Osteoblast (primary cell): ENCODE results near the genes KRT76, IGFBP6 and PFDN5.

- CAGE, long polyA plus RNA = no peak
- RRBS = no CpG with 5 or more reads among the region's 11 CpGs
These were observed 3.9 kb upstream of the KRT85 start for GRCh38 chr12:52371177-52371589.

DNA sequence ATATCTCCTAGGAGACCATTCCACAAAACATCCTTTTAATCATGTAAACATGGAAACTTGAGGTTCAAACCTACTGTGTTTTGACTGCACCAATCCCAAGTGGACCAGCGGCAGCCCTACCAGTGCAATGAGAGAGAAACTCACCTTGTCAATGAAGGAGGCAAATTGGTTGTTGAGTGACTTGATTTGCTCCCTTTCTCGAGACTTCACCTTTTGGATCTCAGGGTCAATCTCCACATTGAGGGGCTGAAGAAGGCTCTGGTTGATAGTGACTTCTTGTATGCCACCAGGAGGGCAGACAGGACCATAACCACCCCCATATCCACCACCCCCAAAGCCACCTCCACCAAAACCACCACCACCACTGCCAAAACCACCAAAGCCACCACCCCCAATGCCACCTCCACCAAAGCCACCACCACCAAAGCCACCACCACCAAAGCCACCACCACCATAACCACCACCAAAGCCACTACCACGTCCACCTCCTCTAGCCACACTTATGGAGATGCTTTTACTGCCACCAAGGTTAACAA, 525 bp downstream of the KRT1 start:
- CAGE, long polyA plus RNA = no peak
- RRBS = no CpG with 5 or more reads among the region's 3 CpGs

- CAGE, long polyA plus RNA = no peak
- RRBS = no CpG with 5 or more reads among the region's 3 CpGs
These were observed at the start of gene KRT76 for GRCh38 chr12:52777237-52777707. KRT76 (minus strand) TSS chr12:52777345.

- CAGE, long polyA plus RNA = no peak
- RRBS = no CpG with 5 or more reads among the region's 1 CpG
These were observed 8.2 kb downstream of the KRT8 start for GRCh38 chr12:52896564-52897106.

DNA sequence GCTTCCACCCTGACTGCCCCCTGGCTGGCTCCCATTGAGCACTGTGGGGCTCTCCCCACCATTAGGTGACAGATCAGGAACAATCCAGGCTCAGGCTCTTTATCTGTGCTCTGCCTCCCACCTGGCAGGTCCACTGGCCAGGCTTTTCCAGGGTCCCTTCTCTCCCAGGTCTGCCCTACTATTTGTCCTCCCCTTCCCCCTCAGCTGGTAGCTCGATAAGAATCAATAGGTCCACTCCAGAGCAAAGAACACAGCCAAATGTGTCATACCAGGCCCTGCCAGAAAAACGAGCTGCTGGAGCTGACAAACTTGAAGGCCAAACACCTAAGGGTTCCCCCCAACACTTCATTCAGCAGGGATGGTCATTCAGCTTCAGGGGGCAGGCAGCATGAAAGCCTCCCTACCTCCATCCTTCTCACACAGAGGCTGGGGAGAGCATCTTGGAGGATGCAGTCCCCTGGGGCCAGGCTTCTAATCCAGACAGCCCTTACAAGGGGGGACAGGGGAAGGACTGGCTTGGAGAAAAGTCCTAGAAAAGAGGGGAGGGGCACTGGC, 2.0 kb upstream of the KRT18 start:
- CAGE, long polyA plus RNA = no peak
- RRBS = no CpG with 5 or more reads among the region's 2 CpGs

DNA sequence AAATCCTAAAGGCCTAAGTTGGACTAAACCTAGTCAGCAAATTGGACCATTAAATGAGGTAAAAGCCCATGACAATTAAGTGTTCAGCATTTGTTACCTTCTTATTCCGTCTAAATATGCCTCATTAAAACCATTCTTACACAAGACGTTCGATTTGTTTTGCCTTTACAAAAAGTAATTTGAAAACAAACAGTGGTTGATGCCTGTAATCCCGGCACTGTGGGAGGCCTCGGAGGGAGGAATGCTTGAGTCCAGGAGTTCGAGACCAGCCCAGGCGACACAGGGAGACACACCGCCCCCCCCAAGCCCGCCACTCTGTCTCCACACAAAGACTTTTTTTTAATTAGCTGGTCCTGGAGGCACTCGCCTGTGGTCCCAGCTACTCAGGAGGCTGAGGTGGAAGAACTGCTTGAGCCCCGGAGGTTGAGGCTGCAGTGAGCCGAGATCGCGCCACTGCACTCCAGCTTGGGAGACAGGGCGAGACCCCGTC, 1.0 kb upstream of the EIF4B start:
- CAGE, long polyA plus RNA = no peak
- RRBS = no CpG with 5 or more reads among the region's 16 CpGs

GRCh38 chr12:53018711-53019356, 12.6 kb downstream of the EIF4B start:
- CAGE, long polyA plus RNA = no peak
- RRBS = no CpG with 5 or more reads among the region's 22 CpGs

GRCh38 chr12:53043496-53043734, 6.5 kb upstream of the TNS2 start:
- CAGE, long polyA plus RNA = no peak
- RRBS = no CpG with 5 or more reads among the region's 7 CpGs

- CAGE, long polyA plus RNA = no peak
- RRBS = no CpG with 5 or more reads among the region's 8 CpGs
These were observed 2.6 kb downstream of the TNS2 start for GRCh38 chr12:53052265-53053036.

DNA sequence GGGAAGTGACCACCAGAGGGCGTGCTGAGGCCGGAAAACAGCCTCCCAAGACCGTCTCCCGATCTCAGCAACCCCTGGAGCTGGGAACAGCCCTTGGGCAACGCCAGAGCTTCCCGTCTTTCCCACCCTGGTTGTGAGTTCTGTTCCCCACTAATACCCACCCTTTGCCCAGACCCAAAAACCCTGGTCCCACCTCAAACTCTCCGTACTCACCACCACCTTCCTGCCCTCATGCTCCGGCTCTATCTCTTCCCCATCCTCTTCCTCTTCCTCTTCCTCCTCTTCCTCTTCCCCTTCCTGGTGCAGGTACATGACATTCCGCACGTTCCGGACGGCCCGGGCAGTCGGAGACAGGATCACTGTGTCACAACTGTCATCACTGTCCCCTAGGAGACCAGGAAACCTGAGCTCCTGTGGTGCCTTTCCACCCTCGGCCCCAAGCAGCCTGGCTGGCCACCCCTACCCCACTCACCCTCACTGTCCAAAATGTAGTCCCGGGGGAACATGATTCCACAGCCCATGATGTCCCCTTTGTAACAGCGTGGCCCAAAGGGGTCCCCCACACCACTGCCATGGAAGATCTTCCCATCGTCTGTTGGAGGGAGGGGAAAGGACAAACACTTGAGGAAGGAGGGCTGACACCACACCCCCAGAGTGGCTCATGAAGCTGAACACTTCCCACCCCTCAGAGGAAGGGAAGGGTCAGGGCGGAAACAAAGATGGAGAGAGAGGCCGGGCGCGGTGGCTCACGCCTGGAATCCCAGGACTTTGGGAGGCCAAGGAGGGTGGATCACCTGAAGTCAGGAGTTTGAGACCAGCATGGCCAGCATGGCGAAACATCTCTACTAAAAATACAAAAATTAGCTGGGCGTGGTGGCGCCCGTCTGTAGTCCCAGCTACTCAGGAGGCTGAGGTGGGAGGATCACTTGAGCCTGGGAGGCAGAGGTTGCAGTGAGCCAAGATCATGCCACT, 12.8 kb downstream of the SPRYD3 start:
- CAGE, long polyA plus RNA = no peak
- RRBS = 12% methylated on average over 3 of the region's 27 CpGs

DNA sequence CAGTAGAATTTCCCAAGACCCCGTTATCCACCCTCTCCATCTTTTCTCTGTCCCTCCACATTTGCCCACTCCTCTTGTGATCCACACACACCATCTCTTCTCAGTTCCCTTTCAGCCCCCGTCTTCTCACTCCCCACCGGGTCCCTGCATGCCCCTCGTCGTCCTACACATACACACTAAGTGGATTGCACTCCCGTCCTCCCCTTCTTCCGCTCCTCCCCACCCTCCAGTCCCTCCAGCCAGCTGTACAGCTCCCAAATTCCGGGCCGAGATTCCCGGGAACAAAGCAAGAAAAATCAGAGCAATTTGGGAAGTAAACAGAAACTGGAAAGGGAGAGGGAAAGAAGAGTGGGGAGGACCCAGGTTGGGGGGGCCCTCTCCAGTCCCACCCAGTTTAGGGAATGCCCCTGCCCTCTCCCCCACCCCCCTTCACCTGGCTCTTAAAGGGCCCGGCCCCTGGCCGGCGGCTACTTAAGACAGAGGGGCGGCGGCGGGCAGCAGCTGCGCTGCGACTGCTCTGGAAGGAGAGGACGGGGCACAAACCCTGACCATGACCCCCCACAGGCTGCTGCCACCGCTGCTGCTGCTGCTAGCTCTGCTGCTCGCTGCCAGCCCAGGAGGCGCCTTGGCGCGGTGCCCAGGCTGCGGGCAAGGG, at the start of gene IGFBP6:
TSS of gene IGFBP6 (plus strand) at position 500 of the 655 bp plus-strand sequence.
- CAGE, long polyA plus RNA = start-site peak on the plus strand centred at position 380 of the sequence, 249 bp wide, 10,504 and 8,759 reads in 2 replicates
- RRBS = 0% methylated on average over 1 of the region's 25 CpGs

- CAGE, long polyA plus RNA = no peak
- RRBS = no CpG with 5 or more reads among the region's 6 CpGs
These were observed 1.8 kb downstream of the IGFBP6 start for GRCh38 chr12:53099185-53099706.

GRCh38 chr12:53181177-53182155, 741 bp upstream of the CSAD start:
- CAGE, long polyA plus RNA = no peak
- RRBS = no CpG with 5 or more reads among the region's 28 CpGs

GRCh38 chr12:53235918-53236352, 3.9 kb upstream of the RARG start:
- CAGE, long polyA plus RNA = no peak
- RRBS = no CpG with 5 or more reads among the region's 6 CpGs

- CAGE, long polyA plus RNA = start-site peak on the plus strand at chr12:53295522-53295564, 1,091 and 1,406 reads in 2 replicates
- RRBS = 3% methylated on average over 4 of the region's 28 CpGs
These were observed at the start of gene PFDN5 for GRCh38 chr12:53295157-53295703. PFDN5 (plus strand) TSS chr12:53295542.

- CAGE, long polyA plus RNA = start-site peak on the plus strand at chr12:53380790-53380871, 160 and 124 reads in 2 replicates
- RRBS = 2% methylated on average over 19 of the region's 34 CpGs
These were observed 555 bp downstream of the SP1 start for GRCh38 chr12:53380519-53380943.

DNA sequence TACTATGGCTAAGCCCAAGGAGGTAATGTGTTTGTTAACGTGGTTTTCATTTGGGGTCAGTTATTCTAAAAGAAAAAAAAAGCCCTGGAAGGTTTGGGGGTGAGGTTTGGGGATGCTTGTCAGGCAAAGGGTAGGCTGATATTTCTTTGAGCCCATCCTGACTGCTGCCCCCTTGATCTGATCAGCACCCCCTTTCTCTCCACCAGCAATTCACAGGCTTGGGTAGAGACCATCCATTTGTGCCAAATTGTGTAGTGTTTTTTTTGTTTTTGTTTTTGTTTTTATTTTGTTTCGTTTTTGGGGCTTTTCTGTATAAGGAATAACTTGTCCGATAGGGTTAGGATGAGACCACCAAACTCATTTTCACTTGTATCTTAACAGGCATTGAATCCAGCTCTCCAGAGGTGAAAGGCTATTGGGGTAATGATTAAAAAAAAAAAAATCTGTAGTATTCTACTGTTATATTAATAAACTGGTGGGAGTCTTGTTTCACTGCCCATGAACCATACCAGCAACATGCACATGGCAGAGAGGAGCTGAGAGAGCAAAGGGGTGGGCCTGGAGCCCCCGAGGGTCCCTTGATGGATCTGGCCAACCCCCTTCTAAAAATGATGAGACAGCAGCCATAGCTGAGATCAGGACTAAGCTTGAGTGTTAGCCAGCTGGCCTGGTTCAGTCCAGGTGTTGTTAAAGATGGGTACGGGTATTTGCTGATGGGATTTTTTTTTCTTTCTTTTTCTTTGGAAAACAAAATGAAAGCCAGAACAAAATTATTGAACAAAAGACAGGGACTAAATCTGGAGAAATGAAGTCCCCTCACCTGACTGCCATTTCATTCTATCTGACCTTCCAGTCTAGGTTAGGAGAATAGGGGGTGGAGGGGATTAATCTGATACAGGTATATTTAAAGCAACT, 15.8 kb downstream of the PCBP2 start:
- CAGE, long polyA plus RNA = no peak
- RRBS = no CpG with 5 or more reads among the region's 5 CpGs

- CAGE, long polyA plus RNA = no peak
- RRBS = no CpG with 5 or more reads among the region's 10 CpGs
These were observed 23.4 kb downstream of the PCBP2 start for GRCh38 chr12:53475021-53476057.

DNA sequence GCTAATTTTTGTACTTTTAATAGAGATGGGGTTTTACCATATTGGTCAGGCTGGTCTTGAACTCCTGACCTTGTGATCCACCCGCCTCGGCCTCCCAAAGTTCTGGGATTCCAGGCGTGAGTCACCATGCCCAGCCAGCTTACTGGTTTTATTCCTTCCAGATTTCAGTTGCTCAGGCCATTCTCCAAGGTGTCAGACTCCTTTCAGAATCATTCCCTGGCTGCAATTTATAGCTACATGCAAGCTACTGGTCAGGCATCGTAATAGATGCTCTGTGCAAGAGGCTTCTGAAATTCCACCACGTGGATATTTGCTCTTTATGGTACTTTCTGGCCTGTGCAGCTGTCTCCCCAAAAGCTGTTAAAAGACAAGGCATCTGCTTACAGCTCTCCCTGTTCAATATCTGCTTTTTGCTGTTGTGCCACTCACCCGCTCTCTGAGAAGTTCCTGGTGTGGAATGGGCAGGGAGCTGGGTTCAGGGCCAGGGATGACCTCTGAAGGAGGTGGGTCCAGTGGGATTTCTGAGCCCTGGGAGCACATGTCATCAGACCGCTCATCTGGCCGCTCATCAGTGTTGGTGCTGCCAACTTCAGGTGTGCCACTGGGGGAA, 17.6 kb downstream of the MAP3K12 start:
- CAGE, long polyA plus RNA = no peak
- RRBS = no CpG with 5 or more reads among the region's 8 CpGs

DNA sequence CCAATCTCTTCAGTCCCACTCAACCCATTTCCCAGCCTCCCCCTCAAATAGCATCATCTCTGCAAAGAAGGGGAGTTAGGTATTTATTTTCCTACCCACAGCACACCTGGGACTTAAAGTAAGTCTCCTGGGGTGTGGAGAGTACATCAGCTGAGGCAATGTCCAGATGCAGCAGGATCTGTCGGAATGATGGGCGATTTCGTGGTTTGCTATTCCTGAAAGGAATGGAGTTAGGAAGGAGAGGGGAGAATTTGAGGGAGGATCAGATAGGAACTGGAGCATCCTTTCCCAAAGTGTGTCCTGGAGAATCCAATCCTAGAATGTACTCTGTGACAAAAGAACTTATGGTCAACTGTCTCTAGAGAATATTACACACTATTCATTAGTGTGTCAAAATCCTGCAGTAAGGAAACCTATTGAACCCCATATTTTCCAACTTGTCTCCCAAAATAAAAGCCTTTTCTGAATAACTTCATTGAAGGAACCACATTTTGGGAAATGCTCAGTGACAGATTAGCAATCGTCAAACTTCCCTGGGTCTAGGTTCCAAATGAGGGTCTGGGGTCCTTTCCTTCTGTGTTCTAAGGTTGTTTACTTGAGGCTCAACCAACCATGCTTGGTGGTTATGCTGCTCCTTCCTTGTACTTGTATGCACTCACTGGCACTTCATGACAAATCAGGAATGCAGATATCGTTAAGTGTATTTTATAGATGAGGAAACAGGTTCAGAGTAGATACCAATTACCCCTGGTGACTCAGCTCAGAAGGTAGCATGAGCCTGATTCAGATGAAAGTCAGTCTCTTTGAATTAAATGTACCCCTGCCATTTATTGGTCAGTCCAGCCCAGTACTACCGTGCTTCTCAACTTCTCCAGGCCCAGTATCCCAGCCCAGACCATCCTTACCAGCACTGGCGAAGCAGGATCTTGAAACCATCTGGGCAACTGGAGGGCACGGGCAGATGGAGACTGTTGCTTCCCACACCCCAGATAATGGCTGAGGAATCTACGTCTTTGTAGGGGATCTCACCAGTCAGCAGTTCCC, 14.8 kb downstream of the MAP3K12 start:
- CAGE, long polyA plus RNA = no peak
- RRBS = no CpG with 5 or more reads among the region's 9 CpGs